OVCAR3 (cell line): Measurements from ENCODE around the gene STIM2.

- RRBS = no CpG with 5 or more reads among the region's 3 CpGs
These were observed 161.3 kb downstream of the SMIM20 start for GRCh38 chr4:26075135-26075922.

DNA sequence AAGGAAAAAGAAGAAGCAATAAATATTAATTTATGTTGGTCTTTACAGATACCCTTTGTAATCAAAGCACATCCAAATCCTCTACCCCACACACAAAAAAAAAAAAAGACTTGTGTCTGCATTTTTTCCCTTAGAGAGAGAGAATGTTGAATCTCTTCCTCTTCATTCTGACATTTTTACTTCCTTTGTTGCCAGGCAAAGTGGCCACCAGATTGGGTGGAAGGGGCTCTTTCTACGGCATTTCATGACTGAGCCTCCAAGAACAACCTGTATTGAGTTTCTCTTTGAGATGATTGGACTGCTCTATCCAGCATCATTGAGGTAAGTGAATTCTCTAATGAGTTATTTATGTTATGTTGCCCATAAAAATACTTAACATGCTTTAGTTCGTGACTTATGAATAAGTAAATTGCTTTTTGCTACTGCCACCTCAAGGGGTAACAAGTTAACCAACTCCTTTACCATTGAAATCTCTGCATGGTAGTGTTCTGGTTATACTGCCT, 157.5 kb upstream of the RBPJ start:
- RRBS = no CpG with 5 or more reads among the region's 2 CpGs

DNA sequence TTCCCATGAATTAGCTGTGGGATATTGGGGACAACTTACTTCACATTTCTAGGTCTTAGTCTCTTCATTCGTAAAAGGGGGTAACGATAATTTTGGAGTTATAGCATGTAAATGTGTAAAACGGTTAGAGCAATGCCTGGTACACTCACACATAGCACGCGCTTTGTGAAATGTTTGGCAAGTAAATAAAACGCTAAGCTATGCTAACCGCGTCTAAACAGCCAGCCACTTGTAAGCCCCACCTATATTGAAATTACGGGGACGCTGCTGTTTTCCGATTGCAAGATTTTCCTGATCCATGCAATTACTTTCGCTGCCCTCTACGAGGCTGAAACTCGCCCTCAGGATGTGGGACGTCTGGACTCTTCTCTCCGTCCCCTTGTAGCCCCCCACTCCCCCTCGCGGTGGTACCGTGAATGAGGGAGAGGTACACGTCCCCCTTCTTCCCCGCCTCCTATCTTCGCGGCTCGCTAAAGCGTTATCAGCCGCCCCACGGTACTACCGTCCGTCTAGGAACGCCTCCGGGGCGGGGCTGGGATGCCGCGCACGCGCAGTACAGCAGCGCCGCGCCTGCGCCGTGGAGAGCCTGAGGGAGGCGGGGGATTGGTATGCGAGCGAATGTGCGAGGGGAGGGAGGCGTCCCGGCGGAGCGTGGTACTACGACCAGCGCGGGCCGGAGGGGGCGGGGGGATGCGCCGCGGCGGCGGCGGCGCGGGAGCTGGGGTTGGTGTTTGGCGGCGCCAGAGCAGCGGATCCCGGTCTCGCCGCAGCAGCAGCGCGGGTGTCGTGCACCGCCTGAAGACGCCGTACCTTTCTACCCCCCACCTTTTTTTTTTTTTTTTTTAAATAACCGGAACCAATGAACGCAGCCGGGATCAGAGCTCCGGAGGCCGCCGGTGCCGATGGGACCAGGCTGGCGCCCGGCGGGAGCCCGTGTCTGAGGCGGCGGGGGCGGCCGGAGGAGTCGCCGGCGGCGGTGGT, at the start of gene STIM2:
Gene STIM2 (plus strand): TSS at position 743 of the 981 bp plus-strand sequence.
- RRBS = 5% methylated on average over 36 of the region's 93 CpGs

GRCh38 chr4:28116487-28117021, 1255.9 kb downstream of the STIM2 start:
- RRBS = no CpG with 5 or more reads among the region's 14 CpGs

DNA sequence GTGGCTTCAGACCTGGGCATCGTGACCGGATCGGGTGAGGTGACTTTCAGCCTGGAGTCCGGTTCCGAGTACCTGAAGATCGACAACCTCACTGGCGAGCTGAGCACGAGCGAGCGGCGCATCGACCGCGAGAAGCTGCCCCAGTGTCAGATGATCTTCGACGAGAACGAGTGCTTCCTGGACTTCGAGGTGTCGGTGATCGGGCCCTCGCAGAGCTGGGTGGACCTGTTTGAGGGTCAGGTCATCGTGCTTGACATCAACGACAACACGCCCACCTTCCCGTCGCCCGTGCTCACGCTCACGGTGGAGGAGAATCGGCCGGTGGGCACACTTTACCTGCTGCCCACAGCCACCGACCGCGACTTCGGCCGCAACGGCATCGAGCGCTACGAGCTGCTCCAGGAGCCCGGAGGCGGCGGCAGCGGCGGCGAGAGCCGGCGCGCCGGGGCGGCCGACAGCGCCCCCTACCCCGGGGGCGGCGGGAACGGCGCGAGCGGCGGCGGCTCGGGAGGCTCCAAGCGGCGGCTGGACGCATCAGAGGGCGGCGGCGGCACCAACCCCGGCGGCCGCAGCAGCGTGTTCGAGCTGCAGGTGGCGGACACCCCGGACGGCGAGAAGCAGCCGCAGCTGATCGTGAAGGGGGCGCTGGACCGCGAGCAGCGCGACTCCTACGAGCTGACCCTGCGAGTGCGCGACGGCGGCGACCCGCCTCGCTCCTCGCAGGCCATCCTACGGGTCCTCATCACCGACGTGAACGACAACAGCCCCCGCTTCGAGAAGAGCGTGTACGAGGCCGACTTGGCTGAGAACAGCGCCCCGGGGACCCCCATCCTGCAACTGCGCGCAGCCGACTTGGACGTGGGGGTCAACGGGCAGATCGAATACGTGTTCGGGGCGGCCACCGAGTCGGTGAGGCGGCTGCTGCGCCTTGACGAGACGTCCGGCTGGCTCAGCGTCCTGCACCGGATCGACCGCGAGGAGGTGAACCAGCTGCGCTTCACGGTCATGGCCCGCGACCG, 1.7 kb downstream of the PCDH7 start:
- RRBS = 12% methylated on average over 39 of the region's 132 CpGs

DNA sequence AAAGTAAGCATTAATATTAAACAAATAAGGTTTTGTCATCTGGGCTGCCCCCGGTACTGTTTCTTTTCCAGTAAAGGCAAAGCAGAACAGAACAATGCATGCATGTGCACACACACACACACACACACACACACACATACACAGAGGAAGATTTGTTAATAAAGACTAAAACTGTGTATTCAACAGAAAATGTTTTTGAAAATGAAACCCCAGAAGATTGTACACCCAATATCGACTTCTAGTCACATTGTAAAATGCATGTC, 2685.4 kb downstream of the ARAP2 start:
- RRBS = no CpG with 5 or more reads among the region's 2 CpGs

GRCh38 chr4:34436020-34436588, 1808.2 kb downstream of the ARAP2 start:
- RRBS = no CpG with 5 or more reads among the region's 1 CpG

- RRBS = no CpG with 5 or more reads among the region's 2 CpGs
These were observed 168.8 kb downstream of the ARAP2 start for GRCh38 chr4:36075474-36076043.

GRCh38 chr4:36283115-36283413, 1.6 kb downstream of the DTHD1 start:
- RRBS = no CpG with 5 or more reads among the region's 1 CpG

DNA sequence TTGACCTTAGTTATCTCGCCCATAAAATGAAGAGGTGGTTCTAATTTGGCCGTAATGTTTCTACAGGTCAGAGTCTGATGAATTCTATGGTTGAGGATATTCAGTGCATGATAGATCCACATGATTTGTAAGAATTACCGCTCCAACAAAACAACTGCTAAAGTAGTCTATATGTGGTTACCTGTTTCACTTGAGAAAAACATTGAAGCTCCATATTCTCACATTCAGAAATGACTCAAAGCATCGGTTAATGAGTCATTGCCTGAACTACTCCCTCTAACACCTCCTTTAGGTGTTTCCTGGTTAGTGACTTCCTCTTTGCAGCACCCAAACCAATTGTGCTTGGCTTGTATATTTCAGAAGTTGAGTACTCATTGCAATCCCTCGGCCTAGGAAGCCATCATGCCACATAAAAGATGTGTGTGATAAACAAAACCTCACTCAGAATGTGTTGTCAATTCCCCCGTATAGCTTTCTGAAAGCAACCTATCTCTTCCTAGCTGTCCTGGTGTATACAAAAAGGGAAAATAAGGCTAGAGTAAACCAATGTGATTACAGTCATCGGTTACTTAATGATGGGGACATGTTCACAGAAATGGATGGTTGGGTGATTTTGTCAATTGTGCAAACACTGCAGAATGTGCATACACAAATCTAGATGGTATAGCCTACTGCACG, 4.8 kb downstream of the DTHD1 start:
- RRBS = no CpG with 5 or more reads among the region's 8 CpGs

- RRBS = no CpG with 5 or more reads among the region's 4 CpGs
These were observed 104.3 kb downstream of the DTHD1 start for GRCh38 chr4:36385530-36386352.

GRCh38 chr4:36871383-36871632, 373.2 kb upstream of the NWD2 start:
- RRBS = no CpG with 5 or more reads among the region's 2 CpGs

DNA sequence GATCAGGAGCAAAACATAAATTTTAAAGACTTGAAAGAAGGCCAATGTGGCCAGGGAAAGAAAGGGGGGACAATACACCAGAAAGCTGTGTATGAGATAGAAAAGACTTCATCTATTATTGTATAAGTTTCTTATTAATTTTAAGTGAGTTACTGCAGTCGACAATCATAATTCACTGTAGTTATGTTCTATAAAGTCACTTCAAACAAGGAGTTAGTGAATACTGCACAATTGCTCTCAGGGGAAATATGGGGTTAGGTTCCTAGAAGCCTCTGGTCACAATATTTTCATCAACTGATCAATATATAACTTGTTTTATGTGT, 107.7 kb downstream of the C4orf19 start:
- RRBS = no CpG with 5 or more reads among the region's 1 CpG

GRCh38 chr4:37825546-37826052, 887 bp upstream of the PGM2 start:
- RRBS = no CpG with 5 or more reads among the region's 18 CpGs

DNA sequence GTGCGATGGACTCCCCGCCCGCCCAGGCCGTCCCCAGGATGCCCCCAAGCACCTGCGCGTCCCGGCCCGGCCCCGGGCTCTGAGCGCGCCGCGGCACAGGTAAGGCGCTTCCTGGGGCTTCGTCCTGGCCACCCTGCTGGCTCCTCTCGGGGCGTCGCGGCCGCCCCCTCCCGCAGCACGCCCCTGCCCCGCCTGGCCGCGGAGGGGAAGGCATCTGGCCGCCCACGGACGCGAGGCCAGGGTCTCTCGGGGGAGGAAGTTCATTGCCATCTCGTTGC, 305 bp downstream of the TBC1D1 start:
- RRBS = 3% methylated on average over 7 of the region's 31 CpGs

DNA sequence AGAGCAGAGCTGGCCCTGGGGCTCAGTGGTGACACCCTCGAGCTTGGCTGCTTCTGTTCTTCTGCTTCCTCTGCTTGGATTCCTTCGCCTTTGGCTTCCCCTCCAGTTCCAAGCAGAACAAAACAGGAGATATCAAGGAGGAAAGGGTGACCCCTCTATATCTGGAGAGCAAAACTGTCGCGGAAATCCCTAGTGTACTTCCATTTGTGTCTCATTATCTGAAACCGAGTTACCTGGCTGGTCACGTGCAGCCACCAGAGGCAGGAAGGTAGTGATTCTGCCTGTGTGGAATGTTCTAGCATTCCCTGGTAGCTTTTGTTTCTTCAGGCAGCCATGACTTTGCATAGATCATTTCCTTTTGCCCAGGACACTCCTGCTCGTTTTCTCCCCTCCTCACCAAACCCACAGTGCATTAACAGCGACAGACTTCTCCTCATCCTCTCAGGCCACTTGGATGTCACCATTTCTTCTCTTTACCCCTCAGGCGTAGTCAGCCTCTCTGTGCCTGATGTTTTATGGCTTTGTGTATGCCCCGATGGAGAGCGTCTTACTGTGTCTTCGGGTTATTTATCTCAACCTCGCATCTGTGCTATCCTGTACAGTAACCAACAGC, 107.9 kb downstream of the PTTG2 start:
- RRBS = no CpG with 5 or more reads among the region's 13 CpGs

DNA sequence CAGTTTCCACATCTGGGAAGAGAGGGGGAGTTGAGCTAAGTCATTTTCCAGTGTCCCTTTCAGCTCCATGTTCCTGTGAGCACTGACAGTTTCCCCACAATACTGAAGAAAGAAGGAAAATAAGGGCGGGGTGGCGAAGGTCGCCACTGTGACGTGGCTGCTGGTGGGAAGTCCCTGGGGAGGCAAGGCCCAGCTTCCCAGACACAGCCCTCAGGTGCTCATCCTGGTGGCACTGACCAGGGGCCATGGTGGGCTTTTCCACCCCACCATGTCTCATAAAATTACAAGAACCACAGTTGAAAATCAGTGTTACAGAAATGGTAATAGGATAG, 121.9 kb downstream of the PTTG2 start:
- RRBS = no CpG with 5 or more reads among the region's 4 CpGs

- RRBS = no CpG with 5 or more reads among the region's 4 CpGs
These were observed 202.1 kb downstream of the PTTG2 start for GRCh38 chr4:38162295-38162776.

- RRBS = no CpG with 5 or more reads among the region's 6 CpGs
These were observed 263.7 kb downstream of the PTTG2 start for GRCh38 chr4:38223945-38224296.

DNA sequence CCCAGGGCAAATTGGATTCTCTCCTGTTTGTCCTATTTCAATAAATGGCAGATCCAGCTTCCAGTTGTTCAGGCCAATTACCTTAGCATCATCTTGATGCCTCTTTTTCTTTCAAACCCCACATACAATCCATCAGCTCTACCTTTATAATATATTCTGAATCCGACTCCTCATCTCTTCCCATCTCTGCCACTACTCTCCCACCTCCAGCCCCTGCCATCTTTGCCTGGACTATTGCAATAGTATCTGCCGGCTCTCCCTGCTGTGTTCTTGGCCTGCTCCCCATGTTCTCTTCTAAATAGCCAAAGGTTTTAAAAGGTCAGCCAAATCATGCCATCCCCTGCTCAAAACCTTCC, 265.9 kb downstream of the PTTG2 start:
- RRBS = no CpG with 5 or more reads among the region's 2 CpGs